M059J (cell line): ENCODE measurements around a stretch of chr2.

GRCh38 chr2:63044521-63044924 is 6.1 kb upstream of the OTX1 start:
- RAMPAGE, long total RNA, result no peak

DNA sequence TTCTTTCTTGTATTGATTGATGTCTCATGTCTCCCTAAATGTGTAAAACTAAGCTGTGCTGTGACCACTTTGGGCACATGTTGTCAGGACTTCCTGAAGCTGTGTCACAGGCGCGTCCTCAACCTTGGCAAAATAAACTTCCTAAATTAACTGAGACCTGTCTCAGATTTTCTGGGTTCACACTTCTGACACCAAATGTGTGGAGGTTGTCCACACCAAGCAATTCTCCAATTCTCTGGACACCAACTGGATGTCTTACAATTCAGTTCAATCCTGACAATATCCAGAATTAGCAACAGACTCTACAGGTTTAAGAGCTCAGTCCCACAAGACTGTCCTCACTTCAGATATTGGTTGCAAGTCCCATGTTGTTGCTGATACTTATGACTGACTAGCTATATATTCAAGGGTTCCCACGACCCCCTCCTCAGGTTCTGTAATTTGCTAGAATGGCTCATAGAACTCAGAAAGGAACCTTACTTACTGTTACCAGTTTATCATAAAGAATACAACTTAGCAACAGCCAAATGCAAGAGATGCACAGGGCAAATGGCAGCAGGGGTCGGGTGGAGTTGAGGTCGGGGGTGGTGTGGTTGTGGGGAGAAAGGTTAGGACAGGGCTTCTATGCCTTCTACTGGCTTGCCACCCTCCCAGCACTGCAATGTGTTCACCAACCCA is 21.7 kb downstream of the WDPCP start:
- RAMPAGE, long total RNA, result no peak

GRCh38 chr2:63614453-63614987 is 25.8 kb downstream of the MDH1 start:
- RAMPAGE, long total RNA, result no peak

DNA sequence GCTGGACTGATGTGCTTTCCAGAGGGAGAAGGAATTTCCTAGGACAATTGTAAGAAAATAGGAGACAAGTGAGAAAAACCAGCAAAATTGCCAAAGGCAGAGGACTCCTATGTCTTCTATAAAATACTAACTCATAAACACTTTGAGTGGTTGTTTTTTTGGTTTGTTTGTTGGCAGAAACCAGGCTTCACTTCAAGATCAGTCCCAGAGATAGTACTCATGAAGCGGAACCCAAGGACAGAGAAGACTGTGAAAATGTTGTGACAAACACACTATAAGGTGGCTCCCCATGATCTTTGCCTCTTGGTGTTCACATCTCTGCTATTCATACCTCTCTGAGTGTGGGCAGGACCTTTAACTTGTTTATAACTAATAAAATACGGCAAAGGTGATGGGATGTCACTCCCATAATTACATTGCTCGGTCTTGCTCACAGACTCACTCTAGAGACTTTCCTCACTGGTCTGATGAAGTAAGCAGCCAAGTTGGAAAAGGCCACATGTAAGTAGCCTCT is 30.7 kb upstream of the UGP2 start:
- RAMPAGE, long total RNA, result no peak

DNA sequence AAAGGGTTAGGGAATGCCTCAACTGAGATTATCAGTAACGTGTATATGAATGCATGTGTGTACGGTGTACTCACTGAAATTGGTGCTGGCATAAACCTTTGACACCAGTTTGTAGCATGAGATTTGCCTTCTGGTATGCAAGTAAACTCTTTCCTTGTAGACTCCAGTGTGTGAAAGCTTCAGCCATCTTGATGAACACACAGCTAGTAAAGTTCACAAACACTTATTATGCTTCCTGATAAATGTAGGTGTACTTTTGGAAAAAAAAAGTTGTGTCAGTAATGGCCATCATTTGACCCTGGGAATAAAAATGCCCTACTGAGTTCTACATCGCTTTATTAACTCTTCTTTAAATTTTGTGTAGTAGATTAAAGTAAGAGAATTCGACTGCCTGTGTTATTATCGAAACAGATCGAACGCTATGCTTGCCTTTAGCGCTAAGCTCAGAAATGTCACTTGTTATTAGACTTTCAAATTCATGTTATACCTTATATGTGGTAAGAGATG is 1.2 kb downstream of the UGP2 start:
- RAMPAGE, long total RNA, result no peak

GRCh38 chr2:63887991-63888310 is 46.3 kb downstream of the UGP2 start:
- RAMPAGE, long total RNA, result no peak

DNA sequence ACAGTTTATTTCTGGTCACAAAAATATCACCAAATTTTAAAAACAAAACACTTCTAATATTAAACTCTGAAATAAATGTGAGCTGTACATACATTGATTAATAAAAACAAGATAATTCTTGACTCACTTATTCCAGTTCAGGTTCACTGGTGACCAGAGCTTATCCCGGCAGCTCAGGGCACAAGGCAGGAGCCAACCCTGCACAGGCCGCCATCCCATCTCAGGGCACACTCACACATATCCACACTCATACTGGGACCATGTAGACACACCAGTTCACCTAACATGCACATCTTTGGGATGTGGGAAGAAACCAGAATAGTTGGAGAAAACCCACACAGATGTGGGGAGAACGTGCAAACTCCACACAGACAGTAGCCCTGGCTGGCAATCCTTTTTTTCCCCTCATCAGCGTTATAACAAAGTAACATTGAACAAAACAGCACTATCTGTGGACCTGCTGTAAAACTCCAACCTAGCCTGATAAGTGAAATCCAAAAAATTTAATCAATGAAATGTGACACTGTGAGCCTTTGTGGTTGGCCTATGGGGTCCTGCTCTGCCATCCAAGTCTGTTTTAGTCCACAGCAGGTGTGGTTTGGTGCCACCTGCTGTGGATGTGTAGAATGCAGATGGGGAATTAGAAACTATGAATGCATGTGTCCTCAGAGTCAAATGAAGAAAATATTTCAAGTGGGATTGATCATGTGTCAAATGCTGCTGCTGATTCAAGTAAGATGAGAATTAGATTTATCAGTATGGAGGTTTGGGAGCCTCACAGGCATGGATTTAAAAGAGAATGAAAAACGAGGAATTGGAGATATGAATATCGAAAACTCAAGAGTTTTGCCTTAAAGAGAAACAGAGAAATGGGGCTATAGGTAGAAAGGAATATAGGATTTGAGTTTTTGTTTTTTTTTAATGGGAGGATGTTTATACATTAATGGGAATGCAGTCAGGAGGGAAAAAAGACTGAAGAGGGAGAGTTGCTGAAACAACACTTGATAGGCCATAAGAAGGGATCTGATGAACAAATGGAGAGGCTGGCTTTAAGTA is 47.0 kb downstream of the UGP2 start:
- RAMPAGE, long total RNA, result no peak

- RAMPAGE, long total RNA, result no peak
Observed at GRCh38 chr2:63892941-63893815, 51.5 kb downstream of the UGP2 start.

DNA sequence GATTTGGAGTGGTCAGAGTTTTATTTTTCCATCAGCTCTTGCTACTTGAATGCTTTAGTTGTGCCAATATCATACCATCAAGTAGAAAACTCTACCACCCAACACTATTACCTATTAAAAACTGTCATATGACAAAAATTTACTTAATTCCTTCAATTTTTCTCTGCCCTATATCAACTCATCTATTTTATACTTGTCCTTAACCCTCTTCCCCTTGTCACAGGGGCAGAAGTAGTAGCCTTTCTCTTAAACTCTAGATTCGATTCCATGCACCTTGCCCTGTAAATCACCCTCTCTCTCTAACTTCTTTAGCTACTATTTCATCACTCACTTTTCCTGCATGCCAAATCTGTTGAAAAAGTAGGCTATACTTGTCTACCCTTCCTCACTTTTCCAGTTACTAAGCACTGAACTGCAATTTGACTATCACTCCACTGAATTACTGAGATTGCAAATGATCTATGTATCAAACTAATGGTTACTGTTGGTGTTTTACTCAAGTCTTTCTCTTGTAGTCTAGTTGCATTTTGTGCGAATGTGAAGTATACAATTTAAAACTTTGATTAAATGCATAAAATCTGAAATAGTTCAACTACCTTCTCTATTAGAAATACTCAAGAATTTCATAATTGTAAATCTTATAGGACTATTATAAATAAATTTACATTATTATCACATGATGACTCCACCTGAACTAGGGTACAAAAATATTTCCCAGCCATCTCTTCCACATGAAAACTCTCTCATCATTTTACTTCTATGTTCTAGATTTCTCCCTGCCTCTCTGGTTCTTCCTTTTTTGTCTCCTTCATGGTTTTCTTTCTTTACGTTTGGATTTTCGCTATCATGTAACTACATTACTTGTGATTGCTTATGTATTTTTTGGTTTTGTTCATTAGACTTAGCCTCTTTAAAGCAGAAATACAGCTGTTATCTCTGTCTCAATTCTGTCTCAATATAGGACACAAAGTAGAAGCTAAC is 77.1 kb downstream of the UGP2 start:
- RAMPAGE, long total RNA, result no peak

DNA sequence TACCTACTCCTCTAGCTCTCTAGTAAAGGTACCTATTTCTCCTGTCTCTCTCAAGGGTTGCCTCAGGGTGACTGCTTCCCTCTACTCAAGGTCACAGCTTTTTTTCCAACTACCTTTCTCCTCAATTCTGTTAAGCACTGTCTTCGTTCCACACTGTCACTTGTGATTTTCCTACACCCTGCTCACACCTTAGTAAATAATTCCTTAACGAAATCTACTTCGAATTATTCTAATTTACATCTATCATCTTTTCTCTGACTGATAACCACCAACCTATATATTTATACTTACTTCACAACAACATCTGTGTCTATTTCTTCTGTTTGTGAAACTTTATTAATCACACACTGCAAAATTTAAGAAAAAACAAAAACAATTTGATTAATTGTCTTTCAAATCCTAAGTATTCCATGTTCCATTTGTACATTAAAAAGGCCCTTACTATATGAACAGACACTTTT is 74.9 kb downstream of the VPS54 start:
- RAMPAGE, long total RNA, result no peak

DNA sequence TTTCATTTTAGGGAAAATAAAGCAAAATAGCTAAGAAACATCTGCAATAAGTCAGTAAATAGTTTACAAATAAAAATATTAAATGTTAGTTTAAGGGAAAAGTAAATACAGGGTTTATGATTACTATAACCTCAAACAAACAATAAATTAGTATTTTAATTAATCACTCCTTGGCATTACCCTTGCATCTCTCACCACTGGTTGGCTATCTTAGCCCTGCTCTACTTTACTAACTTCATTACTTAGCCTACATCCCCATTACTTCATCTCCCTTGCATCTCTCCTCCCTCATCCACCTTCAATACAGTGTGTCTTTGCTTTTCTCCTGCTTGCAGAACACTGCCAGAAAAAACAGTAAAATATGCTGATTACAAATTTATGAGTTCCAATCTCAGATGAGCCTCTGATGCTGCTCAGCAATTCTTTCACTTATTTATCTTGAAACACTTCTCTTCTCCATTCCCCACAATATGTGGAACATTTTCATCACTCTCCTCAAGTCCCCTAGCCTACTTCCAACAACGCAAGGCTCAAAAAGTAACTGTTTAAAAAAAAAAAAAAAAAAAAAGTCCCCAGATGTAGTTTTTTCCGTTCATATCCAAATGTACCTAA is 7.2 kb downstream of the VPS54 start:
- RAMPAGE, long total RNA, result no peak

- RAMPAGE, long total RNA, result no peak
Observed at GRCh38 chr2:64105493-64106535, 38.4 kb downstream of the PELI1 start.

DNA sequence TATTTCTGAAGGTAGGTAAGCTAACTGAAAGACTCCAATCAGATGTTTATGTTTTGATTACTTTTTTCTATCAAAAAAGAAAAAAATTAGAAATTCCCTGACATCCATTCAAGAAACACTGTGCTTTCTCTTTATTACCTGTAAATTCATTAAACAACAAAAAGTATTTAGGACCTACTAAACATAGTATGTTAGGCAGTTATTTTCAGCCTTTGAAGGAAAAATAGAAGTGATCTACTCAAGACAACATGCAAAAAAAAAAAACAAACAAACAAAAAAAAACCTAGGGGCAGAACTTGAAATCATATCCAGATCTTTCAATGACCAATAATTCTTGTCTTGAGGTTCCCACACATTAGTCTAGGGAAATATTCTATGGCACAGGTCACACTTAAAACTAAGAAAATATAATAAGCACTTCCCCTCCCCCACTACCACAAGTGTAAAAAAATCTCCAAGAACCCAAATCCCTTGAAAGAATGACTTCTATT is 3.6 kb downstream of the PELI1 start:
- RAMPAGE, long total RNA, result no peak

DNA sequence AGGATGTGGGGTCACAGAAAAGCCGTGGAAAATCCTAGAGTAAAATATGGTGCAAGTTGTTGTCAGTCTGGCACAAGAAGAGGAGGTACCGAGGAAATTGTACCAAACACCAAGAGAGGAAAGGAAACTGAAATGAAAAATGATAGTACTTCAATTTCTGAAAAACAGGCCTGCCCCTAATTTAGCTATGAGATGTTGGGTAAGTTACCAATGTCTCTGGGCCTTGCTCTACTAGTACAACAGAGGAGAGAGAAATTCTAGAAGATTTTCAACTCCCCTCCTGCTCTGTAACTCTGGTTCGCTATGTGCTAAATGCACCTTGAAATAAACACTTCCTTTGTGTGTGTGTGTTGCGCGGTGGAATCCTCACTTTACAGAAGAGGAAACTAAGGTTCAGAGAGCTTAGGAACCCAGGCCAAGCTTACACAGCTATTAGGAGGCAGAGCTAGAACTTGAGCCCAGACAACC is 78.9 kb upstream of the PELI1 start:
- RAMPAGE, long total RNA, result no peak

DNA sequence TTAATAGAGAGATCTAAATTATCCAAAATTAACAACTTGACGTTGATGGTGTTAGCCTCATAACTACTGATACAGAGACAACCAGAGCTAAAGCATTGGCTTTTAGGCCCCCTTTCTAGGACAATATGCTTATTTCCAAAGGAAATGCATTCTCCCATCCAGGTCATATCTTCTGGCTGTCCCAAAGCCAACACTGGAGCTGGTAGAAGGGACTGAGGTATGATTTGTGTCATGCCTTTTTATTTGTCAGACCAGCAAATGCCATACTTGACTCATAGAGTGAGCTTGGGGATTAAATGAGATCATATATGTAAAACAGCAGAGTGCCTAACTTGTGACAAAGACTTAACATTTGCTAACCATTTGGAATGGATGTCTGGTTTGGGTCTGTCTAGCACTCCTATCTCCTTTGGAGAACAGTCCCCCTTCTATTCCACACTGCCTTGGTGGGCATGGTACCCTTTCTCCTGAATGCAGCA is 128.6 kb upstream of the LGALSL start:
- RAMPAGE, long total RNA, result no peak

GRCh38 chr2:64474187-64474476 is 20.2 kb downstream of the LGALSL start:
- RAMPAGE, long total RNA, result no peak

DNA sequence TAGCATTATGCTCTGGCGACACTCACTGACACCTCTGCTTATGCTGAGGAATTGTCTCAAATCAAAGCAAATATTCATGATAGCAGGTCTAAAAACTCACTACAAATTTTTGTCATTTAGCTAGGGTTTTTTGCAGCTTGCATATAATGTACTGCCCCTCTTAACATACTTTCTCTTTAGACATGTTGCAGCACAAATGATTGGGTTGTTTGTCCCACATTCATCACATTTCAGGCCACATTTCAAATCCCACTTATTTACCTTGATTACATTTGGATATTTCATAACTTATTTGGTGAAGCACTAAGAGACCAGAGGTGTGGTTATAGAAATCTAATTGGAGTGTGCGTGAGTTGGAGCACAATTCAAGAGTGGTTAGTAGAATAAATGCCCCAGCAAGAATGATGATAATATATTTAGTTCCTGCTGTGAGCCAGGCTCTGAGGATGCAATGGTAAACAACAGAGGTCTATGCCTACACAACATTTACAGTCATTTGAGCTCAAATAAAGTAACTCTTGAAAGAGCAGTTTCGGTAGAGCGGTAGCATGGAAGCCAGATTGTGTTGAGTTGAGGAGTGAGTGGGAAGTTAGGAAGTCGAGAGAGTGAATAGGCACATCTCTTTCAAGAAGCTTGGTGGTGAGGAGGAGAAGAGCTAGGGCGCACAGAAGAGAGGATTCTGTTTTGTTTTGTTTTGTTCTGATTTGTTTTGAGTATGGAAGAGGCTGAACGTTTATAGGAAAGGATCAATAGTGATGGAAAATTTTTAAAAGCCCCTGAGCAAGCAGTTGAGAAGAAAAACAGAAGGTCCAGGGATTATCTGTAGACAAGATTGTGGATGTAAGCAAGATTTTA is 15.3 kb downstream of the AFTPH start:
- RAMPAGE, long total RNA, result no peak

- RAMPAGE, long total RNA, result no peak
Observed at GRCh38 chr2:64551306-64552143, 27.4 kb downstream of the AFTPH start.

GRCh38 chr2:64635771-64637005 is 17.5 kb downstream of the SERTAD2 start:
- RAMPAGE, long total RNA, result no peak

- RAMPAGE, long total RNA, result no peak
Observed at GRCh38 chr2:64654124-64654998, 648 bp upstream of the SERTAD2 start.